Mesenchymal stem cell of Wharton's jelly (primary cell): ENCODE measurements around a stretch of chr11.

GRCh38 chr11:120839857-120840107, 184.1 kb upstream of the TBCEL start:
- CAGE, long polyA plus RNA, result no peak

- CAGE, long polyA plus RNA, result no peak
Observed at GRCh38 chr11:120952804-120953026, 71.2 kb upstream of the TBCEL start.

- CAGE, long polyA plus RNA, result no peak
Observed at GRCh38 chr11:121047348-121047807, 23.5 kb downstream of the TBCEL start.

DNA sequence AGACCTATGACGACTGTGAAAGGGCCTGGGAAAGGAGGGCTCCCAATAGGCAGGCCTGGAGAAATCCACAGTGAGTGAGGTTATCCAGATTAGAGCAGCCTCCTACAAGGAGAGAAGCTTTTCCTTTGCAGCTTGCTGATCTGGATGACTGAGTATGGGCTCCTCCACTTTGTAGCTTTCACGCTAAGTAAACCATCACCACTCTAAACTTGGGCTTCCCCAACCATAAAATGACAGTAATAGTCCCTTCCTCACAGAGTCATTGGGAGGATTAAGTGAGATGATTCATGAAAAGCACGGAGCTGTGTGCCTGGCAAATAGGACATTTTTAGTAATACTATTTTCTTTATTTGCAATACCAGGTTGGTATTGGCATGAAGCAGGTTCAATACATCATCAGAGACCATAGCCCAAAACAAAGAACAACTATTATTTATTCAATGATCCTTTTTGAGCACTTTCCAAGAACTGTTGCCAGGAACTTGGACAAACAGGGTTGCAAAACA, 65.2 kb downstream of the SC5D start:
- CAGE, long polyA plus RNA, result no peak

DNA sequence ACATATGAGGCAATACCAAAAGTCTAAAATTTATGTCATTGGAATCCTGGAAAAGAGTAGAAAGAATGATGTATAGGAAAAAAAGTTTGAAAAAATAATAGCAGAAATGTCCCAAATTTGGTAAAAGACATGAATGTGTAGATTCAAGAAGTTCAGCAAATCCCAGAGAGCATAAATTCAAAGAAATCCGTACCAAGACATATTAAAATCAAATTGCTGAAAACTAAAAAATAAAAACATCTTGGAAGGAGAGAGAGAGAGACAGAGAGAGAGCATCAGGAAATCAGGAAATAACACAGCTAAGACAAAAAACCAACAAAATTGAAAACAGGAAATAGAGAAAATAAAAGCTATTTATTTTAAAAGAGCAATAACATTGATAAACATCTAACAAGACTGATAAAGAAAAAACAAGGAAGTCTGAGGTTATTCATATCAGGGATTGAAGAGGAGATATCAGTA, 74.4 kb upstream of the SORL1 start:
- CAGE, long polyA plus RNA, result no peak

- CAGE, long polyA plus RNA, result no peak
Observed at GRCh38 chr11:121422552-121423195, 29.4 kb upstream of the SORL1 start.

- CAGE, long polyA plus RNA, result no peak
Observed at GRCh38 chr11:121426947-121427708, 25.0 kb upstream of the SORL1 start.

DNA sequence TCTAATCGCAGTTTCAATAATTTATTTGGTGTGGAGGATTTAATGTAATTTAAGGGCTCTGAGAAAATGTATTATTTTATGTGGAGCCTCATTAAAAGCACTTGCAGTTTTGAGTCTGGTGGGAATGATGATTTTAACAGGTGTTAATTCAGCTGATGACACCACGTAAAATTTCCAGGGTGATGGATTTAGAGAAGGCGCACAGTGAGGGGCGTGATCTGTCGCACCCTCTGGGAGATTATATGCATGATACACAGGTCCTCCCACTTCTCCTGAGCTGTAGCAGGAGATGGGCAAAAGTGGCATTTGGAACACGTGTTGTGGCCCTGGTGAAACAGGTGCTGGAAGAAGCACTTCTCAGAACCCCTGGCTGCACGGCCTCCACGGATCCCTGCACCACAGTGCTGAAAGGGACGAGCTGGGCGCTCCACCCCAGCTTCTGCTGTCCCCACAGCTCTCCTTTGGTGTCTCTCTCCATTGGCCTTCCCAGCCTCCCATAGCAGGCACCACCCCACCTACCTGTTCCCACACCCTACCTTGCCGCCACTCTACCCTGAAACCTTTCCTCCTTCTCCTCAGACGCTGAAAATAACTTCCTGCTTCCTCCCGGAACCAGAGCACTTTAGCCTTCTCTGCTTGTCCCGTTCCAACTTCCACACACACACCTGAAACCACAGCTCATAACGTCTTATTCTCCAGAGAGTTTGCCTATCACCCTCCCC, 6.9 kb upstream of the SORL1 start:
- CAGE, long polyA plus RNA, result no peak

GRCh38 chr11:121451086-121451256, 1.1 kb upstream of the SORL1 start:
- CAGE, long polyA plus RNA, result no peak

- CAGE, long polyA plus RNA, result no peak
Observed at GRCh38 chr11:121459398-121460109, 7.4 kb downstream of the SORL1 start.

DNA sequence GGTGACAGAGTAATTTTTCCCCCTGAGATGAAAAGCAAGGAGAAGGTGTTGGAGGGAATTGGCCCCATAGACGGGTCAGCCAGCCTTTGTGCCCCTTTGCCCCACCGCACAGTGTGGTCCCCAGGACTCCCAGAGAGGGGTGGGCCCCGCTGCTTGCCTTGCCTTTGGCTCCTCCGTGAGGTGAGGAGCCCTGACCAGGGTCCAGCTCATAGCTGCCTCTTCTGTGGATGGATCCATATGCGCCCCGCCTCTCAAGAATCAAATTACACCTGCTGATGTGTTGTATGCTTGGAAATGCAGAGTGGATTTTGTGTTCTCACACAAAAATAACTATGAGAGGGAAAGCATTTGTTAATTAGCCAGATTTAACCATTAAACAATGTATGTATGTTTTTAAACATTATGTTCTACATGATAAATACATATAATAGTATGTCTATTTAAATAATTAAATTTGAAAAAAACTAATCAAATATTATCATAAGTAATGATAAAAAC, 27.8 kb downstream of the SORL1 start:
- CAGE, long polyA plus RNA, result no peak

DNA sequence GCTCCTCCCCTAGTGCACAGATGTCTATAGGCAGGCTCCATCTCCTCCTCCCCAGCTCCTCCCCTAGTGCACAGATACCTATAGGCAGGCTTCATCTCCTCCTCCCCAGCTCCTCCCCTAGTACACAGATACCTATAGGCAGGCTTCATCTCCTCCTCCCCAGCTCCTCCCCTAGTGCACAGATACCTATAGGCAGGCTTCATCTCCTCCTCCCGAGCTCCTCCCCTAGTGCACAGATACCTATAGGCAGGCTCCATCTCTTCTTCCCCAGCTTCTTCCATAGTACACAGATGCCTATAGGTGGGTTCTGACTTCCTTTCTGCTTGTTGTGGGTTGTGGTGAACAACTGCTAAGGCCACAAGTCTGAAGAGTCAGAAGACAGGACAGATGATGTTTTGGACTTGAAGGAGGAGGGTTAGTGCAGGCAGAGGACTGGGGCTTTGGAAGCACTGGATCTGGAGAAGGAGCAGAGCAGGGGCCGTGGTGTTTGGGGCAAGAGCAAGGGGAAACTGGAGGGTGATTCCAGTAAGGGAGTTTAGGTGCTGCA, 29.7 kb downstream of the SORL1 start:
- CAGE, long polyA plus RNA, result no peak

DNA sequence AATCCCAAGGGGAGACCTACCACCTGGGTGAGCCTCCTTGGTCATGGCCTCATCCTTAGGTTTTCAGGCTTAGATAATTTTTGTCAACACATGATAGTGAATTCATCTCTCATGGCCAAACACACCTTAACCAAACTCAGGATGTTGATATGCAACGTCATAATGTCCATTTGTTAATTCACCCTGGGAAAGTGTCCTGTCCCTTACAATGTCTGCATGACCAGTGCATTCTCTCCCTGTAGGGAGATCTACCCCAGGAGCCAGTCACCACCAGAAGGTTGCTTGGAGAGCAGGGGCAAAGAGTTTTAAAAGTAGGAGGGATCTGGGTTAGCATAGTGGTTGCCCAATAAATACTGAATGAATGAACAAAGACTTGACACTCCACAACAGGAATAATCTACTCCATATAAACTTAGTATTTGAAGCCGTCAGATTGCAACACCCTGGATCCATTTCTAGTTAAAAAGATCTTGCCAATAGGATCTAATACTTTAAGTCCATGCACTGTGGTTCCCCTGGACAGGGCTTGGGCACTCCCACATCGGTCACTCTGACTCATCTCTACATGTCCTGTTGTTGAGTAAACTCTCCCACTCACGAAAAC, 182.5 kb downstream of the SORL1 start:
- CAGE, long polyA plus RNA, result no peak

DNA sequence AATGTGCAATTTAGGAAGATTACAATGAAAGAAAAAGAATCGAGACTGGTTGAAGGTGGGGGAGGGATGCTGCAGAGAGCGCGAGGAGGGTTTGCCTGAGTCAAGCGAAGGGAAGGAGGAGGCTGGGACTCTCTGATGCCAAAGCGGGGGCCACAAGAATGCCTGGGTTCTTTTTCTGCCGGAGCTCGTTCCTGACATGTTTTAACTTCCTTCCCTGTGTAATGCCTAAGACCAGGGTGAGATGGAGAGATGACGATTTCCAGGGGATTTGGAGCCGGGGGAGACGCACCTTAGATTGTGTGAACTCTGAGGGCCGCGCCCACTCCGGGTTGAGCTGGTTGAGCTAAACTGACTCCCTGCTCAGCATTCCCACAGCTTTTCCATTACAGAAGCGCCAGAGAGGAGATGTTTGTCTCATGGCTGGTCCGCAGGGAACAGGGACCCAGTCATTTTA, 271.2 kb downstream of the SORL1 start:
- CAGE, long polyA plus RNA, result no peak

- CAGE, long polyA plus RNA, result no peak
Observed at GRCh38 chr11:121931888-121932130, 184.2 kb downstream of the BLID start.

DNA sequence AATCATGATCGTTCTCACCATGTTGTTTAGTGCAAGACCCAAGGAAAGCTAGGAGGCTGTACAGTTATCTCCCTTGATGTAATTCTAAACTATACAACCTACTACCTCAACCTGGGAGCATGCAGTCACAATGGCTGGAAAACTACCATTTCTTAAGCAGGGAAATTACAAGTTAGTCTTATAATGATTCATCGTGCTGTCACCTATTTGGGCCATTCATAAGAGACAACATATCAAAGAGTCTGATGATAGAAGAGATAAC, 30.4 kb upstream of the BLID start:
- CAGE, long polyA plus RNA, result no peak

- CAGE, long polyA plus RNA, result no peak
Observed at GRCh38 chr11:122159046-122159818, 43.2 kb upstream of the BLID start.

- CAGE, long polyA plus RNA, result no peak
Observed at GRCh38 chr11:122393139-122393740, 262.3 kb upstream of the UBASH3B start.

DNA sequence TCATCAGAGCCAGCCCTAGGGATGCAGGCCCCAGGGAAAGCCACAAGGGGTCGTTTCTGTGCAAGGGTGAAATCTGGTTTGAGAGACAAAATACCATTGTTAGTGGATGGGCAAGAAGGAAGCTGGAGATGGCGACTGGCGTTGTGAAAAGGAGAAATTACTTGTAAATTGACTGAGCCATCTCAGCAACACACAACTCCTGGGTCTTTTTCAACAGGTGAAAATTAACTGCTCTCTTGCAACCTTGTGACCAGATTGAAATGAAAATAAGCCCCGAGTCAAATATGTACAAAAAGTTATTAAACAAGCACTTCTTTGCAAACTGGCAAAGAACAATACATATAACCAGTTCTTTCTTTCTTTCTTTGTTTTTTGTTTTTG, 26.4 kb upstream of the UBASH3B start:
- CAGE, long polyA plus RNA, result no peak

GRCh38 chr11:122743536-122743886, 88.0 kb downstream of the UBASH3B start:
- CAGE, long polyA plus RNA, result no peak